ENCODE measurements around the genes NACA and STAT6.

- RRBS = no CpG with 5 or more reads among the region's 9 CpGs
Measured at GRCh38 chr12:56676940-56677632, 11.0 kb downstream of the PTGES3 start.

- RRBS = no CpG with 5 or more reads among the region's 19 CpGs
Measured at GRCh38 chr12:56680228-56681328, 7.5 kb downstream of the PTGES3 start.

DNA sequence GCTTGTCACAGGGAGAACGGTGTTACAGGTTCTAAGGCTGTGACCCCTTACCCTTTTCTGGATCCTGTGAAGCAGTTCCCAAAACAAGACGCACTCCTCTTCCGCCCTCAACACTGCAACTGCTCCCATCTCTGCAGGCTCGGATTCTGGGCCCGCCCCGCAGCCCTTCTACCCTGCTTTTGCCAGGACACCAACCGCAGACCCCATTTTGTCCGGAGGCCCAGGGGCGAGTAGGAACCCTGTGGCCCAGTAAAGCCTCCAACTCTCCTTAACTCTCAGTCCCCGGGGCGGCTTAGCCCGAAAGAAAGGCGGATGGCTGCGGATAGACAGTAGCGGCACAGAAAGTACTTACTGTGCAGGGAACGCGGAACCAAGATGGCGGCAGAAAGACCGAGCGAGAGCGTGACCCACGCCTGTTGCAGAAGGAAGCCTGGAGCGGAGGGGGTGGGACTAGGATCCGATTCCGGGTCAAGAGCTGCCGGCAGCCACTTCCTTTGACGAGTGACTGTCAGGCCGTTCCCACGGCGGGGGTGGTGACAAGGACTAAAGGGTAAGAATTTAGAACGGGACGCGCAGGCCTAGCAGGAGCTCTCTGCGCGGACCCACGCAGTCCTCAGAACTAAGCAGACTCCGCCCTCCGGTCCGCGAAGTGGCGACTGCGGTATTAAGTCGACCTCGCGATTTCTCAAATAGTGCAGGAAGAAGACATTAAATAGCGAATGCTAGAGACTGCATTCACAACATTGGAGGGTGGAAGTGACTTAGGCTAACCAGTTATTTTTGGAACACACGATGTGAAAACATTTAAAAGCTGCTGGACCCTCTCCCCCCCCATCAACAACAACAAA is at the start of gene NACA:
Gene NACA, minus strand, starts transcription at position 389 of the 848 bp plus-strand sequence.
- RRBS = 5% methylated on average over 3 of the region's 47 CpGs

GRCh38 chr12:56768390-56769026 is 5.4 kb downstream of the HSD17B6 start:
- RRBS = no CpG with 5 or more reads among the region's 5 CpGs

DNA sequence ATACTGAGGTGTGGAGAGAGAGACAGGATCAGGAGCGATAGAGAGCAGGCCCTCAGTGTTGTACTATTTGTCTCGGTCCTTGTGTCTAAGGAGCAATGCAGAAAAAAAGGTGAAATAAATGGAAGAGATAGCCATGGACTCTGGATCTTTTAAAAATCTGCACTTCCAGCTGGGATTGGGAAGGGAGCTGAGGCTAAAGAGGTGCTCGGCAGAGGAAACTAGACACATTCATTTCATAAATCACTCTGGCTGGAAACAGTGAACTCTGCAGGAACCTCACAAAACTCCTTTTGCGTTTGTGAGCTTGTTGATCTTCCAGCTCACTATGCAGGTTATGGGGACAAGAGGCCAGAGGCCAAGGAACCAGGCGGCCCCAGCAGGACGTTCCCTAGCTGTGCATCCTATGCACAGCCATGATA is 2.3 kb downstream of the GPR182 start:
- RRBS = no CpG with 5 or more reads among the region's 6 CpGs

- RRBS = no CpG with 5 or more reads among the region's 29 CpGs
Measured at GRCh38 chr12:57093396-57094455, 4.8 kb downstream of the NAB2 start.

DNA sequence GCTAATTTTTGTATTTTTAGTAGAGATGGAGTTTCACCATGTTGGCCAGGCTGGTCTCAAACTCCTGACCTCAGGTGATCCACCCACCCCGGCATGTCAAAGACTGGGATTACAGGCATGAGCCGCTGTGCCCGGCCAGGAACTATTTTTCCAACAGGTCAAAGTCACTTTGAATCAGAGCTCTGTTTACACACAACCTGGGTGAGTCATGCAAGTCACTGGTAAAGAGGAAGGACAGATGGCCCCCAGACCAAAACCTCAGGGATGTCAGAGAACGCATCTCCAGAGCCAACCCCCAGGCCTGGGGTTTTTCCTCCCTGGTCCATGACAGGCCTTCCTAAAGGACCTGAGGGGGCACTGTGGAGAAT is 9.4 kb downstream of the STAT6 start:
- RRBS = no CpG with 5 or more reads among the region's 4 CpGs

GRCh38 chr12:57105130-57105398 is 6.1 kb downstream of the STAT6 start:
- RRBS = no CpG with 5 or more reads among the region's 6 CpGs

DNA sequence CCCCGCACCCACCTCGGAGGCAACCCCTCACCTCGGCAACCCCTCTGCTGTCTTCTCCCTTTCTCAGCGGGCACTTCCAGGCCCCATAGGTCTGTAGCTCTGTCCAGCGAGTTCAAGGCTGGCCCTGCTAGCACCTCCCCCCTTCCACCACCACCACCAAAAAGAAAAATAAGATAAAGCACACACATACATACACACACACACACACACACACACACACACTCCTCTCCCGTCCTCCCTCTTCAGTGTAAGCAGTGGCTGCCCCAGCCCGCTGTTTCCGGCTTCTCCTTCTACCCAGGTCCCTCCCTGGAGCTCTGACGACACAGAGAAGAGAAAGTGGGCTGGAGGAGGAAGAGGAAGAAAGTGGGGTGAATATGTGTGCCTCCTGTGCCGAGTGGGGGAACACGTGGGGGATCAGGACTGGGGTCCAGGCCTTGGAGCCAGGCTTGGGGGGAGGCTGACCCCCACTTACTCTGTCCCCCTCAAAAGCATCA is at the start of gene STAT6:
Gene STAT6, minus strand, starts transcription at position 265 of the 494 bp plus-strand sequence.
- RRBS = no CpG with 5 or more reads among the region's 11 CpGs

- RRBS = no CpG with 5 or more reads among the region's 9 CpGs
Measured at GRCh38 chr12:57133322-57133749, 5.1 kb downstream of the LRP1 start.

DNA sequence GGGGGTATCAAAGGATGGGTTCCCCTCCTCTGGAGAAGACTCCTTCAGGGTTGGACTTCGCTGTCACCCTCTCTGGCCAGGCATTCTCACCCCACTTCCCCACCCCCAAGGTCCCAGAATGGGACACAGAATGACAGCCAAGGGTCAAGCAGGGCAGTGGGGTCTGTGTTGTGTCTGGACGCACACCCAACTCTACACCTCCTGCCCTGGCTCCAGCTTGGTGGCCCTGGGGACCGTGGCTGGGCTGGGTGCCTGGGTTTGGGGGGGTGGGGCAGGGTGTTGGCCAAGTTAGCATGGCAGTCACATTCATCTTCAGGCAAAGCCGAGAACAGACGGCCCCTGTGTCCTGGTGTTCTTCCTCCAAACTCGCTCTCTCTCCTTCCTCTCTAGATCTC is 5.6 kb downstream of the LRP1 start:
- RRBS = no CpG with 5 or more reads among the region's 6 CpGs

GRCh38 chr12:57135913-57136391 is 7.7 kb downstream of the LRP1 start:
- RRBS = no CpG with 5 or more reads among the region's 14 CpGs

DNA sequence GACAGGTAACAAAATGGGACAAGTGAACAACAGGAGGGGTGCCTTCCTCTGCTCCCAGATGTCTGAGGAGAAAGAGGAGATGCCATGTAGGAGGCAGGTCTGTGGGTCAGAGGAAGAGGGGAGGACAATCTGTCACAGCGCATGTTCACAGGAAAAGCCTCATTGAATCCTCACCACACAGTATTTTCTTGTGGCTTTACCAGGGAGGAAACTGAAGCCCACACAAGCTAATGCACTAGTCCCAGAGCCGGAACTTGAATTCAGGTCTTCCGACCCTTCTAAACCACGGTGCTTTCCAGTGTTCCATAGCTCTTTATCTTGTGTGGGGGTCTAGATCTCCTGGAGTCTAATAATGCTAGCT is 489 bp upstream of the SHMT2 start:
- RRBS = no CpG with 5 or more reads among the region's 4 CpGs

DNA sequence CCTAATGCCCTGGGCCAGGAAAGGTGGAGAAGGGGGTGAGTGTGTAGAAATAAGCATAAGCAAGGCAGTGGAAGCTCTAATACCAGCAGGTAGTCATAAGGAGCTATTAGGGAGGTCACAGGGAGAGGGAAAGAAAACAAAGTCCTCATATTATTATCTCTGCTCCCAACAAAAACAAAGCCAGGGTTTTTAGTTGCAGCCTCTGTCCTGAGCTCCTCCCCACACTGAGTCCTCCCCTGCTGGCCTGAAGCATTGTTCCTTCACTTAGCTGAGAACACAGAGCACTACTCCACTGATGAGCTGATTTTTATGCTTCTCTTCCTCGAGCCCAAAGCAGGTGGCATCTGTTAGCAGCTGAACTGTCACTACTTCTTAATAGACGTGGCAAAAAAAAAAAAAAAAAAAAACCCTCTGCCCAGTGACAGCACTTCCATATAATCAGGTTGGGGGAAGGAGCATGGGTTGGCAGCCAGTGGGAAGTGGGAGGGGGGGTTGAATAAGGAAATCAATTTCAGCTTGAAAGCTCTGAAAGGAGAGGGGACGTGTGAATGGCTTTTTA is 10.5 kb upstream of the STAC3 start:
- RRBS = no CpG with 5 or more reads among the region's 3 CpGs

- RRBS = no CpG with 5 or more reads among the region's 12 CpGs
Measured at GRCh38 chr12:57341625-57342912, 88.8 kb downstream of the R3HDM2 start.

- RRBS = no CpG with 5 or more reads among the region's 3 CpGs
Measured at GRCh38 chr12:57367502-57368154, 63.2 kb downstream of the R3HDM2 start.

- RRBS = no CpG with 5 or more reads among the region's 2 CpGs
Measured at GRCh38 chr12:57439062-57439550, 4.5 kb downstream of the INHBC start.

- RRBS = no CpG with 5 or more reads among the region's 8 CpGs
Measured at GRCh38 chr12:57454283-57454836, 747 bp upstream of the INHBE start.

- RRBS = no CpG with 5 or more reads among the region's 1 CpG
Measured at GRCh38 chr12:57455801-57456061, 624 bp downstream of the INHBE start.

DNA sequence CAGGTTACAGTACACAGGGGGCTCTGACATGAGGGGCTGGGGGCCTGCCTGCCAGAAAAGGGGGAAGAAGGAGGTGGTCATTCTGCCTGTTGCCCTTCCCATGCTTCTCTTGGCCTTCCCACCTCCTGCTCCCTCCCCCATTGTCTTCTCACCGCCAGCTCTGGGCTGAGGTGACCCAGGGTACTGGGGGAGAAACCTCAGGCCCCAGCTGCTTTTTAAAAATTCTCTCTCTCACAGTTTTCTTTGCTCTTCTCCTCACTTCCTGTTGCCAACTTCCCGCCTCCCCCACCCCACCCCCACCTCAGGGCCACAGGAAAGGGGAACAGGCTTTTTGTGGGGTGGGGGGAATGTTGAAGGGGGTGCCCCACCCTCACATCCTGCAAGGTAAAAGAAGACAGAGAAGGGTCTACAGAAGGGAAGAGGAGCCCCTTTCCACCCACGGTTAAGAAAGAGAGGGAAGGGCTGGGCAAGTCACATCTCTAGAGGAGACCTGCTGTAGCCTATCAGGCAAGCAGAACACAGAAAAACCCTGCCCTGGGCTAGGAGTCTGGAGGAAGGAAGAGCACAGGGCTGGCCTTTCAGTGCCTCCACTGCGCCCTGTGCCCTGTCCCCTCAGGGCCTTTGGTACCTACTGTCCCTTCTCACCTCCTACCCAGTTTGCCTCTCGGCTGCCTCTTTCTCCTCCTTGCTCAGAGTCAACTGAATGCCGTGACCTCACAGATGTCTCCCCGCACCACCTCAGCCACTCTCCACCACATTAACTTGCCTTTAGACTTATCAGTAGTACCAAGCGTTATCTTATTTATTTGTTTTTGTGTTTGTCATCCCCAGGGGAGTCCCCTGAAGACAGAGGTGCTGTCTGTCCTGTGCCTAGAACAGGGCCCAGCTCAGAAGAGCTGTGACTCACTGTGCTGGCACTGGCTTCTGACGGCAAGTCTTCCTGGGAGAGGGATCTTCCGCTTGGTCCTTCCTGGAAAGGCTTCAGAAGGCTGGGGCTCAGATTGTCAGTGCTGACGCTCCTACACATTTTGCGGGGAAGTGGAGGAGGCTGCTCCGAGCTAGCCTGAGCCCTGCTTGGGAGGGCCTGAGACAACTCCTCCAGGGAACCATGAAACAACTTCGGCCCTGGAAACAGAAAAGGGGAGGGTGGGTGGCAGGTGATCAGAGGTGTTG is 1.6 kb downstream of the ARHGAP9 start:
- RRBS = no CpG with 5 or more reads among the region's 14 CpGs

All from epithelial cell of esophagus (primary cell).